Progenitor cell of endocrine pancreas (in vitro differentiated cells): ENCODE results near the genes C10orf82, PDZD8, EMX2 and PRDX3.

GRCh38 chr10:116167464-116167735, 105.6 kb downstream of the GFRA1 start:
- PRO-cap, result no peak

GRCh38 chr10:116216672-116217146, 56.3 kb downstream of the GFRA1 start:
- PRO-cap, result no peak

DNA sequence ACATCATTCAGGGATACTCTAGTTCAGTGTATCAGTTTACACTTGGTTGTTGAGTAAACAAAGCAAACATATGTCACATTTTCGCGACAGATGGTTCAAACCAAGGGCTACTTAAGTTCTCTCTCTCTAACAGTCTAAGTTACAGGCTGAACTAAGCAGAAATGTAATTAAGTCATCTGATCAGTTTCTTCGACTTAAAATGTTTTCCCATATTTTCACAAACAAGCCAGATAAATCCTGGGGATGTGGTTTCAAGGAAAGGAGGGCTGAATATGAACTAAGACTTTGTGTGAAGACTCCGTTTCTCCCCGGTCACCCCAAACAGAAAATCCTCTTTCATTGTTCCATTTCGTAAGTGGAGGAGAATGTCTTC, 1.7 kb upstream of the GFRA1 start:
- PRO-cap, result bidirectional peak, plus-strand start at position 76 of the sequence, minus-strand start outside the sequence

DNA sequence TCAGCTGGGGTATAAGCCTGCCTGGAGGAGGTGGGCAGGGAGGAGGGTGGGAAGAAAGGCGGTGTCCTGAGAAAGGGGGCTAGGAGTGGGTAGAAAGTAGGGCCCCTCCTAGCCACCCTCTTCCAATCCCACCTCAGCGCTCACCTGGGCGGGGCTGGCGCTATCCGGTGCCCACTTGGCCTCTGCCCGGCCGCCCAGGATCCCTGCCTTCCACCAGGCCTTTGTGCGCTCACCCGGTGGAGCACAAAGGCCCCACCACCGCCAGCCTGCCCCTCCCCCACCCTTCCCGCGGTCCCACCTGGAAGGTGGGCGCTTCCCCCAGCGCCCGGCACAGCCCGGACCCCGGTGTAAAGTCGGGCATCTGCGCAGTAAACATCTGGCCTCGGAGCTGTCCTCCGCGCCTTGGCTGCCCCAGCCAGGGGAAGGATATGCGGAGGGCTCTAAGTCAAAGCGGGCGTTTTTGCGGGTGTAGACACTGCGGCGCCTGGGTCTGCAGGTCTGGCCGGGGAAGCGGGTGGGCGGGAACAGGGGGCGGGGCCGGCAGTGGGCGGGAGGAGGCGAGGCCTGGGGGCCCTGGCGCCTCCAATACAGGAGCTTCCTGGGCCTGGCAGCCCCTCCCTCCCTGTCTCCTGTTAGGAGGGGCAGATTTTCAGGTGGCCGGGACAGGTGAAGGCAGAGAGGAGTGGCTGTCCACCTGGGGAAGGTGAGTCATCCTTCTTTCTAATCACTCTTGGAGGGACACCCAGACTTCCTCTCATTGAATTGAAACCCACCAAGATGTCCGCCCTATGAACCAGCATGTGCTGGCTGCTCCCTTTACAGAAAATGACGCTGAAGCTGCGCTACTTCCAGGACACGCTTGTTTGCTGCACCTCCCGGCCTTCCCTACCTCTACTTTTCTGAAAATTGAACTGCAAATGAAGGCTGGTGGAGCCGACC, at the start of gene C10orf82:
Gene C10orf82, minus strand, starts transcription at position 184 of the 939 bp plus-strand sequence.
- PRO-cap, result bidirectional peak, plus-strand start at position 368 of the sequence, minus-strand start at position 223 of the sequence

- PRO-cap, result no peak
Measured at GRCh38 chr10:116767228-116767517, 24.8 kb upstream of the HSPA12A start.

DNA sequence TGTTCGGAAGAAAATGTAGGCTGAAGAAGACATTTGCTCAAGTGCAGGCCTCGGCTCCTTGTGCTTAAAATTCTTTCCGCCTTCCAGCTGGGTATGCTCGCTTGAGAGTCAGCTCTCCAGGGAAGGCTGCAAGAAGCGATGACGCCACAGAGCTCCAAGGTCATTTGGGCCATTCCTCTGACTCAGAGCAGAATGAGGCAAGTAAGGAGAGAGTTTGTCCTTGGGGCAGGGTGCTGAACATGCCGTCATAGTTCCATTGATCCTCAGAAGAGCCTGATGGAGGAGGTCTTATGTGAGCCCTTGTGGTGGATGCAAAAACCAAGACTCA, 27.4 kb upstream of the HSPA12A start:
- PRO-cap, result no peak

DNA sequence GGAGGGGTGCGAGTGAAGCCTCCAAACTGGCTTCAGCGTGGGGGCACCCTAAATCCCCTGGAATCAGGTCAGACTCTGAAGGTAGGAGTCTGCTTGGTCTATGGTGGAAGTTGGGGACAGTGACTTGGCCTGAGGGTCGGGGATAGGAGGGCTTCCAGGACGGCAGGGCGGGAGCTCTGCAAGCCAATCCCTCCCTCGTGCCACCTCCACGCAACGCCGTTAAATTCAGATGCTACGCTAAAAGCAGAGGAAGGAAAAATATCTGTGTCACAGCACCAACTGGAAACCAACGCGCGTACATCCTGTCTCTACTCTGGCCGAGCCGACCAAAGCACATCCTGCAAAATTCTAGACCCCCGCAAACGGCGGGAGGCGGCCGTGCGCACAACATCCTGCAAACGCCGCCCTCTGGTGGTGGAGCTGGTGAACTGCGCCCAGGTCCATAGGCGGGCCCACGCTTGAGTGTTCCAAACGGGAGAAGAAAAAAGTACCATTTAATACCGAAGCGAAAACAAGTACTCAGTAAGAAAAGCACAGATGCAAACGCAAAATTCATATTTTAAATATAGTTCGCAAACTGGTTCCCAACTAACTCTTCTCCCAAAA, 45.6 kb upstream of the HSPA12A start:
- PRO-cap, result no peak

- PRO-cap, result no peak
Measured at GRCh38 chr10:117283115-117283600, 42.2 kb downstream of the SLC18A2 start.

DNA sequence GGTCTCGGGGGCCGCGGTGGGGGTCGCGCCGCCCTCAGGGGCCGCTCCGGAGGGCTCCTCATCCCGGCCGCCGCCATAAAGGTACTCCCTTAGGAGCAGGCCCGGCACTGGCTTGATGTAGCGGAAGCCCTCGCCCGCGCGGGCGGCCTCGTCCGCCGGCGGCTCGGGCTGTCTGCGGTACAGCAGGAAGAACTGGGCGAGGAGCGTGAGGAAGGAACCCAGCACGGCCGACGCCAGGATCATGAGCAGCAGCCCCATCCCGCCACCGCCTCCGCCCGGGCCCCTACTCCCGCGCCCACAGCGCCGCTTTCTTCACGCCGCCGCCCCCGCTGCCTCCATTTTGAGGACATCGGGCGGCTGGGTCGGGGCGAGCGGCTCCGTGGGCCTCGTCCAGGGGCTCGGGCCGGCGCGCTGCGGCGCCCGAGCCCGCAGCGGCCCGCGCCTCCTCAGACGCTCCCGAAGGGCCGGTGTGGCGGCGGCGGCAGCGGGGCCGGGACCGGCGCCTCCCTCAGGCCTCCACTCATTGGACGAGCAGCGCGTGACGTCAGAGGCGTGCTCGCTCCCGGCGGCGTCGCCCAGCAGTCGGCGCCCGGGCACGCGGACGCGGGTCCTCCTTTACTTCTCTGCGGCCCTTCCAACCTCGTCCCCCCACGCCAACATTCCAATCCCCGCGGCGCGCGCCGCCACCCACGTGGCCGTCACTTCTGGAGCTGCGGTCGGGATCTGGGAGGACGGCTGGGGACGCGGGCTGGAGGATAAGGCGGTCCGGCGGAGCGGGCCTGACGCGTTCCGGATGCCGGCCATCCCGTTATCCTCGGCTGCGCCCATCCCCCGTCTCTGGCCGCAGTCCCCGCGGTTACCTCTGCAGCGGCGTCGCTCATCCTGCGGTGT, at the start of gene PDZD8:
Gene PDZD8, minus strand, starts transcription at position 471 of the 891 bp plus-strand sequence.
- PRO-cap, result bidirectional peak, plus-strand start at position 338 of the sequence, minus-strand start at position 174 of the sequence; bidirectional peak, plus-strand start at position 581 of the sequence, minus-strand start at position 471 of the sequence

DNA sequence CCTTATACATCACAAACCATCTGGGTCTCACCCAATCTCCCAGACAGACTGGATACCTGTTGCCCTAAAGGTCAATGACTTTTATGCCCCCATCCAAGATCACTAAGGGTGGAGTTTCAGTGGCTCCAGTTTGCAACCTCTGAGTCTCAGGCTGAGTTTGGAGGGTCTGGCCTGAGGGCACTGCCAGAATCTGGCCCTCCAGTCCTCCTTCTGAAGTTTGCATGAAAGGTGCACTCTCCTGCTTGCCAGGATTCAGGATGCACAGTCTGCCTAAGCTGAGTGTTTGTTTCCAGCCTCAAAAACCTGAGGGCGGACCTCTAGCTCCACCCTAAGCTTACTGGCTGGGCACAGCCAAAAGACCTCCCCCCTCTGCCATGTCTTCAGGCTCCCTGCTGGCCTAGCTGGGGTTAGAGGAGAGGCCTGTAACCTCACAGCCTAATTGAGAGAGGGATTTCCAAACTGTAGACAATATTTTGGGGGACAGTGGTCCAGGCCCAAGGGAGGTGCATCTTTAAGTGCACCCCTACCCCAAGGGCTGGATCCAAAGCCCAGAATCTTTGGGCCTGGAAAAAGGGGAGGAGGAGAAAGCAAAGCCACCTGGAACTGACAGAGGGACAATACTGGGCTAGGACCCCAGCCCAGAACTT, 2.3 kb upstream of the EMX2 start:
- PRO-cap, result no peak

GRCh38 chr10:117542014-117542965, at the start of gene EMX2:
Gene EMX2 (plus strand): TSS chr10:117542746.
- PRO-cap, result no peak

GRCh38 chr10:117552096-117552729, 9.7 kb downstream of the EMX2 start:
- PRO-cap, result no peak

- PRO-cap, result no peak
Measured at GRCh38 chr10:118209261-118209806, 132.8 kb downstream of the FAM204A start.

DNA sequence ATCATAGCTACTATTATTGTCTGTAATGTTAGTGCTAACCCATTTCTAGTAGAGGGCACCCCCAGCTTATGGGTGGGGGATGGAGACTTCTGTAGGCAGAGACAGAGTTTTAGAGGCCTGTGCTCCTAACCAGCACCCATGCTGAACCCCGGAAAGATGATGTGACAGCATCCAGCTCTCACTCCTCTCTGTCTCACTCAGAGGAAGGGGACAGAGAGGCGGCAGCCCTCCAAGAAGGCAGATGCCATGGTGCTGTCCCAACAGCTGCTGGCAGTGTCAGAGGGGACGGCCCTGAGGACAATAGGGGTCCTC, 74.4 kb upstream of the PRLHR start:
- PRO-cap, result no peak

GRCh38 chr10:118744281-118744793, 10.4 kb downstream of the CACUL1 start:
- PRO-cap, result no peak

DNA sequence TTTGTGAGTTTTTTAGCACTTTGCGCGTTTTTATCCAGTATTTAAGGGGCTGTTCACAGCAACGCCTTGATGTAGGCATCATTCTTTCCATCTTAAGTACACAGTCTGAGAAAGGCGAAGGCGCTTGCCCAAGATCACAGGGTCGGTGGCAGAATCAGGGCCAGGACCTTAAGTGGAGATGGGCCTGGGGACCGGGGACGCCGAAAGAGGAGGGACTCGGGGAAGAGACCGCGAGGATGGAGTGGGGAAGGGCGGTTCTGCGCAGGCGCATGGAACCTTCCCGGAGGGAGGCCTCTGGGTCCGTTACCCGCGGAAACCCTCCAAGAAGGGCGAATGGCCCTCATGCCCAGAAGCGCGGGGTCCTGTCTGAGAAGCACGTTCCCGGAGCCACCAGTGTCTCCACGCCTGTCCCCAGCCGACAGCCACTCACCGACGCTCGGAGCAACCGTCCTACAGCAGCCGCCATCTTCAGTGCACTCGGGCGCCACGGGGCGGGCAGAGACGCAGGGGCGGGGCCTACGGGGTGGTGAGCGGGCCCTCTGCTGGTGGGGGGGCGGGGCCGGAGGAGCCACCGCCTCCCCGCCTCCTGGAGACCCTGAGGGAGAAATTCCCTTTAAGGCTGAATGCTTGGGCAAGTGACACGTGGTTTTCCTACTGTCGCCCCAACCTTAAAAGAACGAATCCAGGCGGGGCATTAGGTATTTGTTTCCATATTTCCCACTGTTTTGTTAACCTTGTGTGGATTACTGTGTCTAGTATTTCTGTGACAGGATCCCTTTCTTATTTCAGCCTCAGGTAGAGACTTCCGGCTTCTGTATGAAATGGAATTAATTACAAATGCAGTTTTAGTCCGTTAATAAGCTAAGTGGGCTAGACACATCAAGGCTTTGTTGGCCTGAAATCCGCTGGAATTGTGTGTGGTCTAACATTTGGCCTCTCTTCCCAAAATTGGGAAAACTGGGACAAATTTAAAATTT, at the start of gene PRDX3:
Gene PRDX3, minus strand, starts transcription at position 488 of the 977 bp plus-strand sequence.
- PRO-cap, result bidirectional peak, plus-strand start at position 137 of the sequence, minus-strand start at position 209 of the sequence; bidirectional peak, plus-strand start at position 616 of the sequence, minus-strand start at position 479 of the sequence

GRCh38 chr10:119211770-119212548, 4.6 kb downstream of the GRK5 start:
- PRO-cap, result no peak

- PRO-cap, result no peak
Measured at GRCh38 chr10:119240988-119241867, 33.9 kb downstream of the GRK5 start.

- PRO-cap, result no peak
Measured at GRCh38 chr10:119357387-119357696, 150.0 kb downstream of the GRK5 start.

GRCh38 chr10:119443254-119443978, 99.1 kb downstream of the RGS10 start:
- PRO-cap, result no peak